Mesenchymal stem cell of the bone marrow (primary cell): ENCODE measurements around a stretch of chr4.

- CAGE, long polyA plus RNA = no peak
Measured at GRCh38 chr4:1822869-1823240, 29.8 kb downstream of the FGFR3 start.

DNA sequence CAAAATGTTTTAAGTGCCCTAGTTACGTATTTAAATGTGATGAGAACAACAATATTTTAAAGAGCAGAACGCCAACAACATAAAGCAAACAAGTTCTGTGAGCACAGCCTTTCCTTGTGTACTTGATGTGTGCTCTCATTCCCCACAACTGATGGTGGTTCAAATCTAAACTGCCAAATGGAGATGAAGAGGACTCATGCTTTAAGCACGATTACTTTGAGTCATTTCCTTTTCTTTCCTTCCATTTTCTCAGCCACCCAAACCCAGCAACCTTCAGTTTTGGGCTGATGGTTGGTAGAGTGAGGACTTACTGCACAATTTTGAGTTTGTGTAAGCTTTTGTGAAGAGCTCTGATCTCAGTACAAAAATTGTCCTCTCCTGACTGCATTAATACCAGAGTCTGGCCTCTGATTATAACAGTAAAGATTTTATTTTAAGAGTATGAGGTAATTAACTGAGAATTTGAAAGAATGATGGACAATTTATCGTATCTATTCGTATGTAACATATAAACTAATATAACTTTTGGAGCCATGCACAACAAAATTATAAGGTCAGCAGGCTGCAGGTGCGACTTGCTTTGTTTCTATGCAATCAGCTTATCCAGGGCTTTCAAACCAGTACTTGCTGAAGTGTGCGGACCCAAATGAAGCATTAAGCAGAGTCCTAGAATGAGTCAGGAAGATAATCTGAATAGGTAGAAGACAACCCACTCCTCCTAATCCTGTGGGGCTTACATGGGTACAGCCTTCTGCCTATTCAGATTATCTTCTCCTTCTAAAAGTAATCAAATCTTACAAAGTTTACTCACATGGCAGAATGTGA is 1.9 kb downstream of the NSD2 start:
- CAGE, long polyA plus RNA = no peak

DNA sequence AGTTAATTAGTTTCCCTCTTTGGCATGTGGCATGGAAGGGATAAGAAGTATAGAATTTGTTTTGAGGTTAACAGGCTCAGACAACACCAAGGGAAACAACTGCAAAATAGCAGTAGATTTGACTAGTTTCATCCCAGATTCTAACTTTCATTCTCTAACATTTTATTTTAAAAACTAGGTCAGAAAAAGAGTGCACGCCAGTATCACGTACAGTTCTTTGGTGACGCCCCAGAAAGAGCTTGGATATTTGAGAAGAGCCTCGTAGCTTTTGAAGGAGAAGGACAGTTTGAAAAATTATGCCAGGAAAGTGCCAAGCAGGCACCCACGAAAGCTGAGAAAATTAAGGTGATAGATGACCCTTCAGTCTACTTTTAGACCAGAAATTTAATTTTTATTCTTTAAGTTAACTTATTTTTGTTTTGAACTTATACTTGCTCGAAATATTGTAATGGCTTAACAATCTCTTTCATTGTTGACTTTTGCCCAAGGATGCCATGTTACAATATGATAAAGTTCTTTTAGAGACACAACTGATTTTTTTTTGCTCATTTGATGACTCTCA is 45.6 kb downstream of the NSD2 start:
- CAGE, long polyA plus RNA = no peak

DNA sequence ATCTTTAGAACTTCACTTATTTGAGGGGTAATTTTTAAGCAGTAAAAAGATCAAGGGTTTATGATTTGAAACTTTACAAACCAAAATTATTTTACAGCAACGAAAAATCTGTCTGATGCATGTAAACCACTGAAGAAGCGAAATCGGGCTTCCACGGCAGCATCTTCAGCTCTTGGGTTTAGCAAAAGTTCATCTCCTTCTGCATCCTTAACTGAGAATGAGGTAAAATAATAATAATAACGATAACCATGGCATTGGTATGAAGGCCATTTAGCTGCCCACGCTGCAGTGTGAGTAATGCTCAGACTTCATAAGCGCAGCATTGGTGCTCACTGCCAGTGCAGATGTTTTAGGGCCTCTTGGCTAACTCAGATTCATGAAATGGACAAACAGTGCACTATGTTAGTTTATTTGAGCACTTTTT is 68.4 kb downstream of the NSD2 start:
- CAGE, long polyA plus RNA = no peak

DNA sequence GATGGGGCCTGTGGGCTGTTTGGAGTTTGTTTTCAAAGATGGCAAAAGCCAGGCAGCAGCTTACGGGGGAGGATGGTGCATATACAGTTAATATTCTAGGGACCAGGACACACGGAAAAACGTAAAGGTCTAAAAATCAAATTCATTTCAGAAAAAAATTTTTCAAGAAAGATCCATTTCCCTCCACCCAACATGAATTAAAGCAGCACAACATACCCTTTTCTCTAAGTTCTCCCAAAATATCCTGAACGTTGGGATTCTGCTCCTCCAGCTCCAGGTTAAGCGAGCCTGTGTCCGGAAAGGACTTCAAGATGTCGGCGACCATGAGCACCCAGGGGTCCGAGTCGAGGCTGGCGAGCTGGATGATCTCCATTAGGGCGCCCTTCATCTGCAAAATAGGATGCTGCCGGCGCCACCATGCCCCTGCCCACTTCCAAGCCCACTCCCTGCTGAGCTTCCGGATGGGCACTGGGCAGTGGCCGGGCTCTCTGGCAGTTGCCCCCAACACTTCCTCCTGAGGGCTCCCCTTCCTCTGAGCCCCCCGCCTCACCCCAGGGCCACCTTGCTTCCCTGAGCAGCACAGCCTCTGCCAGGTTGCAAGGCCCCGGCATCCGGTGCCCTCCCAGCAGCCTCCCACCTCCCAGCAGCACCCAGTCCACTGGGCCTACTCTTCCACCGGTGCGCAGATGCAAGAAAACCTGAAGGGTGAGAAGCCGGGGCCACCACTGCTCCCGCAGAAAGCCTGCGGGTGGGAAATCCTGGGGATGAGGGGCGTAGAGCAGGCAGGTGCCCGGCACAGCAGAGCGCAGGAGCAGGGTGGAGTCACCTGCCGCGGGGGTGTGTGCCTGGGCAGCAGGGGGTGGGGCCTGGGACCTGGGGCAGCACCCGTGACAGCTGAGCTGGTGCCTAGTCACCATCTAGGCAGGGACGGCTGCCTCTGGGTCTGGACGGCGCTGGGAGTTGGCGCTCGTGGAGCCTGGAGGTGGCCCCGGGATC is 17.1 kb downstream of the NELFA start:
- CAGE, long polyA plus RNA = no peak

DNA sequence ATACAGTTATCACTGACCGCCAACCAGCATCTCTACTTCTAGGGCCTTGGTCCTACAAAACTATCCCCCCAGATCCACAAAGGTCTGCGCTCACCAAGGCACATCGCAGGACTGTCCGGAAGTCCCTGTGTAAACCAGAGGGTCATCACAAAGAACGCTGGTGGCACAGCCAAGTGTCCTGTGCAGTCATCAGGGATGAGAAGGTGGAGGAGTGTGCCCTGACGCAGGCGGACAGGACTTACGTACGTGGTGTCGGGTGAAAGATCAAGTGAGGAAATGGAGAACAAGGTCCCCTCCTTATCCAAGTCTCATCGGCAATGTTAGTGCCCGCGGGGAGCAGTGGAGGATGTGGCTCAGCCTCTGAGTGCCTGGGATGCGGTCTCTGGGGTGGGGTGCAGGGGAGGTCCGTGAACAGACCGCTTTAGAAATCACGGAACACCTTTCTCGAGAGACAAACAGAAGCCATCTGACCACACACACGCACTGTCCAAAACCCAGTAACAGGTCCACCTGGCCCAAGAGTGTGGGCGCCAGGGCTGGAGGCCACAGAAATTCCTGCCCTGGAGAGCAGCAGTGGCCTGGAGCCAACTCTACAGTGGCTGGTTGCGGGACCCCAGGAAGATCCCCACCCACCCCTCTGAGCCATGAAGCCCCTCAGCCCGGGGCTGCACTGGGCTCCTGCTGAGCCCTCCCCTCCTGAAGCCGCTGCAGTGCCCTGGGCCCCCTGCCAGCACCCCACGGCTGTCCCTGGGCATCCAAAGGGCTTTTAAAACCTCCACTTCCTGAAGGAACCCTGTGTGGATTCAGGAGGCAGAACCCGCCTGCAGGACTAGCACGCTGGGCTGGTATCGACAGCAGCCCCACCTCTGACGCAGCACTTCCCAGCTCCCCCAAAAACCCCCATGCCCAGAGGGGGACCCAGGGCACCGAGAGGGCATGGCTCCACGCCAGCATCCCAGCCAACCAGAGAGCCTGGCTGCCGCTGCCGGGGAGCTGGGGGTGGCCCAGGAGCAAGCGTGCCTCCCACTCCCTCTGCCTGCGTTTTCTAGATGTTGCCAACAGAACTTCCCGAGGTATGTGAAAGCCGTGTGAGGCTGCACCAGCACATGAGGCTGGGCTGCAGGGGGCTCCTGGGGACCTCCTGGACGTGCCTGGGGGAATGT is 6.6 kb downstream of the MXD4 start:
- CAGE, long polyA plus RNA = no peak

DNA sequence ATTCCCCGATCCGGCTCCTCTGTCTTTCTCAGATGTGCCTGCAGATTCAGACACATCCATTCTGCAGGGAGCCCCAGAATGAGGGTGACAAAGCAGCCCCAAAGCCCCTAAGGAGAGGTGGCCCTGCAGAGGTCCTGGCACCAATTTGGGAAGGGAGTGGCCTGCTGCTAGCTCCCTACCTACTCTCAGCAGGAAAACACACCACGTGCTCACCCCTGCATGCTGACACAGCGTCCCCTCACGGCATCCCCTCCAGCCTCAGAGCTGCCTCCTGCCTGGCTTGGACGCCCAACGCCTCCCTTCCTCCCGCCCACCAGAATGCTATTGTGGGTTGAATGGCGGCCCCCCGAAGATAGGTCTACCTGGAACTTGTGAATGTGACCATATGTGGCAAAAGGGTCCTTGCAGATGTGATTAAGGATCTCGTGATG is 28.8 kb downstream of the ZFYVE28 start:
- CAGE, long polyA plus RNA = no peak

DNA sequence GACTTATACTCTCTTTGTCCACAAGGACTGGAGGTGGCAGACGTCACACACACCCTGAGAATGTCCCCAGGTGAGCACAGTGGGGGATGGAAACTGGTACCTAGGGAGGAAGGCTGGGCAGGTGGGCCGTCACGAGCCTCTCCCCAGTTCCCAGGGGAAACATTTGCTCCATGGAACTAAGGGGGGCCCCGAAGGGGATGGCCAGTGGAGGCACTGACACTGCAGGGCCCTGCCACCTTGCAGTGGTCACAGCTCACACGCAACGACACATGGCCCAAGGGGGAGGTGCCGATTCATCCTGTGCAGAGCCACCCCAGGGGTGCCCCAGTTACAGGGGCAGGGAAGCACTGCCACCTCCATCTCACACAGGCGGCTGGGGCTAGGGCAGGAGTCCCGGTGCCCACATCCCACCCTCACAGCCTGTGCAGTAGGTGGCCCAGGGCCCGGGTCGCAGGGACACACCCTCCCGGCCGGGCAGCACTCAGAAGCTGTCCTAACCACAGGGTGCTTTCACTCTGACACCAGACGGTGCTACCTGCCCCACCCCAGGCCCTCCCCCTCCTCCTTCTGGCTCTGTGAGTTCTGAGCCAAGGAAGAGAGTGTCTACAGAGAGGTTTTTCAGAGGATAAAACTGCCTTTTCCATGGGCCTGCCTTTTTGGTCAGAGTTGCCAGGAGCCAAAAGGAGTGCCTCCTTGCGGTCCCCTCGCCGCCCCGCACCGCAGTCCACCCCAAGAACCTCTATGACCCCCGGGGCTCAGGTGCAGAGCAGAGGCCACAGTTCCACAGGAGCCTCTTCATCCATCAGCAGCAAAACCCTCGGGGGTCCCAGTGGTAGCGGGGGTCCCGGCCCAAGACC is 17.2 kb downstream of the ZFYVE28 start:
- CAGE, long polyA plus RNA = no peak

- CAGE, long polyA plus RNA = no peak
Measured at GRCh38 chr4:2413817-2414535, 4.5 kb downstream of the ZFYVE28 start.

DNA sequence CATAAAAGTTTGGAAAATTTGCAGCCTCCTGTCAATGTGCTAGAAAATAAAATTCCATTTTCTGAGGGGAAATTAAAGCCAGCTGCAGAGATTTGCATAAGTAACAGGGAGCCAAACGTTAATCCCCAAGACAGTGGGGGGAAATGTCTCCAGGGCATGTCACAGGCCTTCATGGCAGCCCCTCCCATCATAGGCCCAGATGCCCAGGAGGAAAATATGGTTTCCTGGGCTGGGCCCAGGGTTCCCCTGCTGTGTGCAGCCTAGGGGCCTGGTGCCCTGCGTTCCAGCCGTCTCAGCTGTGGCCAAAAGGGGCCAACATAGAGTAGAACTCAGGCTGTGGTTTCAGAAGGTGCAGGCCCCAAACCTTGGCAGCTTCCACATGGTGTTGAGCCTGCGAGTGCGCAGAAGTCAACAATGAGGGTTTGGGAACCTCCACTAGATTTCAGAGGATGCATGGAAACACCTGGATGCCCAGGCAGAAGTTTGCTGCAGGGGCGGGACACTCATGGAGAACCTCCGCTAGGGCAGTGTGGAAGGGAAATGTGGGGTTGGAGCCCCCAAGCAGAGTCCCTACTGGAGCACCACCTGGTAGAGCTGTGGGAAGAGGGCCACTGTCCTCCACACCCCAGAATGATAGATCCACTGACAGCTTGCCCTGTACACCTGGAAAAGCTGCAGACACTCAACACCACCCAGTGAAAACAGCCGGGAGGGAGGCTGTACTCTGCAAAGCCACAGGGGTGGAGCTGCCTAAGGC is 9.5 kb downstream of the RNF4 start:
- CAGE, long polyA plus RNA = no peak

GRCh38 chr4:2503123-2503719 is 33.2 kb upstream of the FAM193A start:
- CAGE, long polyA plus RNA = no peak

DNA sequence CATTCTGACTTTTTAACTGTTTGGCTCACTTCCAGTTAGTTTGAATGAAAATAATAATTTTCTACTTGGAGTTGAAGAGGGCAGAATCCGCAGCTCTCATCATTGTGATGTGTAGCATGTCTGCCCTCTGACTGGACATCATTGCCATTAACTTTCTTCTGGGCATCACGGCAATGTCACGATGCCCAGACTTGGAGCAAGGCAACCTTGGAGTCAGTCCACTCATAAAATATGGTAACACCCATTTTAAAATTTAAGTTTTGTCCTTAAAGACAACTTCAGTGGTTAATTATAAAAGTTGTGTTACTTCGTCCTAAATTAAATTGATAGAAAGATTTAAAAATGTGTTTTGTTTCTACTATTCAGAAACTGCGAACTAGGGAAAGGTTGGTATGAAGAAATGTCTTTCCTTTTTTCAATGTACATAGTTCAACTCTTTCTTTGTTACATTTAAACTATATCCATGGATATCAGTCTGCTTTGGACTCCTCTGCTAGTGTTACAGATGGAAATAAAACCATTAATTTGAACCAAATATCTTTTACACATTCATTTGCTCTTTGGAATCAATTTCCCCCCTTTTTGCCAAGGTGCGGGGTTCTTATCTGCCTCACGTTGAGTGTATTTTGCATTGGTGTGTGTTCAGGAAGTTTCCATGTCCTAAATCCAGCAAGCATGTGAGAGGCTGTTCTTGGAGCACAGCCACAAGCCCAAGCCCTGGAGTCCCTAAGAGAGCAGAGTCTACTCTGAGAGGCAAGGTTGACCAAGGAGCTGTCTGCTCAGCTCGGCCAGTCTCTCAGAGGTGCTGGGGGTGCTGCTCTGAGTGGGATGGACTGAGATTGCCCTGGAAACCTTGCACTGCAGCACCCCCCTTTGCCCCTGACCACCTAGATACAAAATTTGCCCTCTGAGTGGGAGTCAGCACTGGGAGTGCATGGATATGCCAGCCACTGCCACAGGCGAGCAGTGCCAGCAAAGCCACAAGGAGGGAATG is 20.8 kb upstream of the FAM193A start:
- CAGE, long polyA plus RNA = no peak

DNA sequence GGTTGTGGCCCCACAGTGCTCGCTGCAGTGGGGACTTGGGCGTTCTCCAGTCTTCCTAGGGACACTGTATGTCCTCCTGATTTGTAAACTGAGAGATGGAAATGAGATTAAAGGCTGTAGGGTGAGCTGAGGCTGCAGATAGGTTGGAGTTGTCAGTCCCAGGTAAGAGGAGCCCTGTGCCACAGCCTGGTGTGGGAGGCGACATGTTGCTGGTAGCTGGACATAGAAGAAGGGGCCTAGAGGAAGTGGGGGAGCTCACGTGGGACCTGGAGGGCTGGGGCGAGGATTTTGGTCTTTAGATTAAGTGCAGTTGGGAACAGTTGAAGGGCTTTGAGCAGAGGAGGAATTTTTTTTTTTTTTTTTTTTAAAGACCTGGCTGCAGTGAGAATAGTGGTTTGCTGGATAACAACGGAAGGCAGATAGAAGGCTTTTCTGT is 36.0 kb downstream of the FAM193A start:
- CAGE, long polyA plus RNA = no peak

DNA sequence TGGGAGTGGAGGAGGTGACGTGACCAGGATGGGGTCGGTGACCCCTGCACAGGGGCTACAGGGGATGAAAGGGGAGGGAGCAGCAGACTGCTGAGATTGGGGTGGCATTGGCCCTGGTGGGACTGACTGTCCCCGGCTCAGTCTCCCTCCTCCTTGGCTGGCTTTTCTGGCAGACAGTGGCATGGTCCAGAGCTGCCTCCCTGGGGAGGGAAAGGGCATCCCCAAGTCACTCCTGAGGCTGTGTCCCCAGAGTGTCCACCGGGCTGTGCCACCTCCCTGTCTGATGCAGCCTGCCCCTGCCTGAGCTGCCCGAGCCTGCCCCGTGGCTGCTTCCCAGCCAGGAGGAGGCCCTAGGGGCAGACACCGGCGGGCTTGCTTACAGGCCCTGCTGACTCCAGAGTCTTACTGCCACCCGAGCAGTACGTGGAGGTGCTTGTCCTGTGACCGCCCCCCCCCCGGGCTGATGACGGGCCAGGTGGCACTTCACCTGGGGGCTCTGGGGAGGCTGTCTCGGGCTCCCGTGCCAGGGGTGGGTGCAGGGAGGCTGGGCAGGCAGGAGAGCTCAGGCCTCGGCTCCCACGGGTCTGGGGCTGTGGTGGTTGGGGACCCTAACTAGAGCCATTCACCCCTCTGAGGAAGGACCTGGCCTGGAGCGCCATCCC is 7.3 kb downstream of the SH3BP2 start:
- CAGE, long polyA plus RNA = no peak

- CAGE, long polyA plus RNA = no peak
Measured at GRCh38 chr4:2842751-2843543, 697 bp upstream of the ADD1 start.

- CAGE, long polyA plus RNA = no peak
Measured at GRCh38 chr4:2875649-2876283, 32.1 kb downstream of the ADD1 start.

- CAGE, long polyA plus RNA = no peak
Measured at GRCh38 chr4:2894477-2894914, 40.1 kb downstream of the MFSD10 start.

GRCh38 chr4:2922636-2923038 is 12.0 kb downstream of the MFSD10 start:
- CAGE, long polyA plus RNA = no peak

GRCh38 chr4:2945801-2946081 is 11.1 kb upstream of the MFSD10 start:
- CAGE, long polyA plus RNA = no peak

GRCh38 chr4:3040346-3040981 is 34.0 kb upstream of the HTT start:
- CAGE, long polyA plus RNA = no peak